Left lung (tissue), 1 donor: ENCODE results near the genes FAM172A and GPR150.

DNA sequence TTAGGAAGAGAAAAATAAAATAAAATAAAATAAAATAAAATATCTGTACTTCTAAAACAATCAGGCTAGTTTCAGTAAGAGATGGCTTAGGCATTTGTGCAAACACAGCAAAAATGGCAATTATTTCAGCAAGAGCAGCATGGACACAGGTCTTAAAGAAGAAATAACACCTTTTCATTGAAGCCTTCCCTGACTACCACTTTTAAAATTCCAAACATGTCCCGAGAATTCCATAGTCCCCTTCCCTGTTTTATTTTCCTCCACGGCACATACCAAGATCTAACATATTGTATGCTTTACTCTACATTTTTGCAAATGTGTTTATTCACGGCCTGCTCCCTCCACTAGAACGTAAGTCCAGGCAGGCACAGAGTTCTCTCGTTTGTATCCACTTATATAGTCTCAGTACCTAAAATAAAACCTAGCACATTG, 151.3 kb downstream of the FAM172A start:
- PRO-cap = unidirectional peak, plus-strand start at position 221 of the sequence

GRCh38 chr5:94110838-94111909, at the start of gene FAM172A:
Gene FAM172A (minus strand): TSS chr5:94111663.
- PRO-cap = bidirectional peak, plus-strand start at chr5:94111264, minus-strand start at chr5:94111309; bidirectional peak, plus-strand start at chr5:94111796, minus-strand start at chr5:94111634

GRCh38 chr5:94870681-94871102, 252.2 kb downstream of the SLF1 start:
- PRO-cap = no peak

- PRO-cap = no peak
Observed at GRCh38 chr5:94912617-94913041, 294.2 kb downstream of the SLF1 start.

DNA sequence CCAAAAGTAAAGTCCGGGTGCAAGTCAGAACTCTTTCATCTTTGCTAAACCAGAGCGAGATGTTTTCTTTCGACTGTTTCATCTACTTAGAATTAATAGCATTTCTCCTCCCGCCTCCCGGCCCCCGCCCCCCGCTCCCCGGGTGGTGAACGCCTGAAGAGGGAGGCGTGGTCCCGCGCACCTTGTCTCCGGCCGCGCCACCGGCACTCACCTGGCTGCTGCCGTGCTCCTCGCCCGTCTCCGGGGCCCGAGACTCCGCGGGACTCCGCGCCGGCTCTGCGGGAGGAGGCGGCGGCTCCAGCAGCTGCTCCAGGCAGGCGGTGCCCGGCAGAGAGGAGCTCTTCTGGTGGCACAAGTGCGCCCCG, 1.3 kb downstream of the MCTP1 start:
- PRO-cap = no peak

GRCh38 chr5:95619821-95620233, at the start of gene GPR150:
Gene GPR150 (plus strand): TSS chr5:95620087.
- PRO-cap = no peak

- PRO-cap = no peak
Observed at GRCh38 chr5:95644188-95644737, 2.3 kb upstream of the RFESD start.

DNA sequence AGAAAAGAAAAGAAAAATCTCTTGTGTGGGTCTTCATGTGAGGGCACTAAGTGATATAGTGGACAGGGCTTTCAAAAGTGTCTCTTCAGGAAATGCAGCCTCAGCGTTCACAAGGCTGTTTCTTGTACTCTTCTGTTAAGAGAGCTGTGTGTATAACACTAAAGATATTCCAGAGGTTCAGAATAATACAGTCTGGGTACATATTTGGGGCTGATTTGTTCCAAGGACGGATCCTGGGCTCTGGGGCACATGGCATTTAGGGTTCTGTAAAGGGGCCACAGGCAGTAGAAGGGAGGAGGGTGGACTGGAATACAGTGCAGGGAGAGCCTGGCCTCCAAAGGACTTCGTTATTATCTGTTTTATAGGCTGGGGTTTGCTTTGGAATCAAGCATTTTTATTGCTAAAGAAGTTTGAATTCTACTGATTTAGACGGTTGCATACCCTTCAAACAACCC, 23.0 kb downstream of the RHOBTB3 start:
- PRO-cap = no peak

- PRO-cap = no peak
Observed at GRCh38 chr5:95823099-95823432, 540 bp upstream of the GLRX start.

- PRO-cap = bidirectional peak, plus-strand start at chr5:95863629, minus-strand start at chr5:95863484
Observed at GRCh38 chr5:95862624-95863835, 40.5 kb upstream of the GLRX start.

DNA sequence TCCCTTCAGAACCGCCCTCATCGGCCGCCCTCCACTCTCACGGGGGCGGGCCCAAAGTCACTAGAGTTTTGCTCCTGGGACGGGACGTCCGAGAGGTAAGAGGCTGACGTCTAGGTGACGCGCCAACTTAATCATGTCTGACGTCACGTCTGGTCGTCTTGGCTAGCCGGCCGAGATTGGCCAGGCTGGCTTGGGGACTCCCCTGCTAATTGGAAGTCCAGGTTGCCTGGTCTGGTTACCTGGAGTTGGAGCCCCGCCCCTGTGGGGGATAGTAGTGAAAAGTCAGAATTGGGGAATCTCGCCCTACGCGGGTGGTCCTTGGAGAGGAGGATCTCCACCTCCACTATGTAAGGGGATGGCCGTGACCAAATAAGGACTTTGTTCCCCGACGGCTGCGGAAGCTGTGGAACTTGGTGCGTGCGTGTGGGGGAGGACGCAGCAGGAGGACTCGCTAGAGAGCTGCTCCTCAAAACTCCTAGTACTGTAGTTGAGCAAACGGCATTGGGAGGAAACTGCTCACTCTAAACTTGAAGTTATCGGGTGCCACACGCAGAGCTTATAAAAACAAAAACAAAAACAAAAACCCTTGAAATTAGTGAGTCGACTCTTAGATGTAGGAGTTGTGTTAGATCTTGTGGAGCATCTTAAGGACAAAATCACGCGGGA, 424 bp upstream of the ELL2 start:
- PRO-cap = bidirectional peak, plus-strand start at position 63 of the sequence, minus-strand start outside the sequence; unidirectional peak, plus-strand start at position 418 of the sequence

- PRO-cap = no peak
Observed at GRCh38 chr5:96125205-96126097, 163.8 kb upstream of the ELL2 start.

DNA sequence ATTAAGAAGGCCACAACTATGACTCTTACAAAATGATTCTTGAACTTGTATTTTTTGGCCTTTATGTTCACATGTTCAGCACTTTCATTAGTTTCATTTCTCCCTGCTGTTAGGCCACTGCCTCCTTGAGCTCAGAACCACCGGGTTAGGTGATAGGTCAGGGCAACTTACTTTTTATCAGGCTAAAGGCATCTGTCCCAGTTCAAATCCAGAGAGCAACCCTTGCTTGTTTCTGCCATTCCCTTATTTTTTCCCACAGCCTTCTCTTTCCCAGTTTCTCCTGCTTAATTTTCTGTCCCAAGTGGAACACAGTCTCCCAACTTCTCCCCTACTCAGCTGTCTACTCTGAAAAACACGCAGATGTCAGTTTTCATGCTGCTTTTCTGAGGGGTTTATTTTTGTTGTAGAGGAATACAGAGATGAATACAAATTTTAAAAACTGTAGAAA, 235.4 kb upstream of the ELL2 start:
- PRO-cap = no peak

DNA sequence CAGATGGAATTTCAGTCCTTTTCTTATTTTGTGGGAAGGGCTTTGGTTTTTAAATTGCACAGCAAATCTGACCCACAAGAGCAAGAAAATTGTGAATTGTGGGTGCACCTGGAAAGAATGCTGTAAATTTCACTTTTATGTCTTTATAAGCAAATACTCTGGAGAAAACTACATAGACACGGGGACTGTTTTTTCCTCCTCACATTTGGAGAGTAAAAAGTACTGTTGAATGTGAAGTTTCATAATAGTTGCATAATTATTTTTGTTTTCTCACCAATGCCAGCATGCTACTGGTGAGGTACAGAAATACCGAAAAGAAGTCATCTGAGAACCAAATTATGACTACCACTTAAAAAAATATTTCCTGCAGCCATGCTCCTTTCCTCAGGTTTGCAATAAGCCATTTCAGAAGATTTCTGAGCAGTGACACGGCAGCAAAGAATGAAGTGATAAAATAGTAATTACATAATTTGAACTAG, 144.9 kb downstream of the PCSK1 start:
- PRO-cap = no peak

DNA sequence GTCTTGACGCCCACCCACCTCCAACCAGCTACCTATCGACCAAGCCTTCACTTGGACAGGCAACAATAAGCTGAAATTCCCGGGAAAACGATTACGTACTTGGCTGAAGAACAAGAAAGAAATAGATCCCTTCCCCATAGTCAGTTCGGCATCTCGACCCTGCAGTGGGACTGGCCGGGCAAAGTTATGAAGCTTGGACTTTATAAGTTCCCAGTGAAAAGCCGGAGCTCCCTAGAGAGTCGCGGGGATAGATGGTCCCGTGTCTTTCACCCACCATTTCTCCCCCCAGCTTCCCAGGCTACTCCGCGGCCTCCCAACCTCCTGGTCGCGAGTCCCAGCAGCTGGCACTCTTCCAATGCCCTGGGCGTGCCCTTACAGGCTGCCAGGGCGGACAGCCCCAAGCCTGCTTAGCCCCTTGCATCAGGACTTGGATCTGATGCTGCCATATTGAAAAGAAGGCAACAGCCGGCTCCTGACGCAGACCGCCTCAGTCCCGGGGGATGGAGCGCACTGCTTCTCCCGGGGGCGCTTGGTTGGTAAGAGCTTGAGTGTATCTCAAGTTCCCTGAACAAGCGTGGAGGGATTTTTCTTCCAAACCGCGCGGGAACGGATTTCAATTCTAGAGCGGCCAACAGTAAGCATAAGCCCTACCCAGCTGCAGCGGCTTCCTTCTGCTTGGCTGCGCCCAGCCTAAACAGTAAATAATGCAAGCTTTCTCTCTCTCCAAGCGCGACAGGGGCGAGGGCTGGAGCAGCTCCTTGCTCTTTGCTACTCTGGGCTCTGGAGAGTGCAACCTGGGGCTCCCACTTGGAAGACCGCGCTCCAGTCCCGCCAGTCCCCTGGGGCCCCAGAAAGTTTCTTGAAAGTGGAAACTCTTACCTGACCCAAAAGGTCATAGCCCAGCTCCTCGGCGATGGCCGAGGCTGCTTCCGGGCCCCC, 795 bp downstream of the PCSK1 start:
- PRO-cap = no peak

- PRO-cap = no peak
Observed at GRCh38 chr5:96668647-96668982, 6.4 kb downstream of the CAST start.

DNA sequence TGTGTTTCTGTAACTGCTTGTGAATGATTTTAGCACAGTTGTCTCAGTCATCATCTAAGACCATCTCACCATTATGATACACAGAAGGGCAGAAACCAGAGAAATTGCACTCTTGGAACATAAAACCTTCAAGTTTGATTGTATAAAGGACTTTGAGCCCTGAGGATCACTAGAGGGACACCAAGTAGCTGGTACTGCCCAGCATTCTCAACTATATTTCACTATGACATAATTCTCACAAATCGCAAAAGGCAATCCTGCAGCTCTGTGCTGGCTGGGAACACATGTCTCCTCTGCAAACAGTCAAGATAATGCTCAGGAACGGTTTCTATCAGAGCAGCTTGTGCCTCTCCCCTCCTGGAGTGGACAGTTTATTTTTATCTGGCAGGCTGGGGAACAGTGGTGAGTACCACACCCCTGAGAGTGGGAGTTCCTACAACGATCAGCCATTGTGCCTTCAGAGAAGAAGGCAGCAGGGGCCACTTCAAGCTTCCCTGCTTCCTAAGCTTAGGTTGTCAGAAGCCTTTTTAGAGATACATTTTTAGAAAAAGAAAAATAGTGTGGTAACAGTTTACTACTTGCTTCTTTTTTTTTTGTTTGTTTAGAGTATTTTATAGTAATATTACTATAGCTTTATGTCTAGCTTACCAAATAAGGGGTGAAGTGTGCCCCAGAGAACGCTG, 65.8 kb downstream of the ERAP1 start:
- PRO-cap = no peak

DNA sequence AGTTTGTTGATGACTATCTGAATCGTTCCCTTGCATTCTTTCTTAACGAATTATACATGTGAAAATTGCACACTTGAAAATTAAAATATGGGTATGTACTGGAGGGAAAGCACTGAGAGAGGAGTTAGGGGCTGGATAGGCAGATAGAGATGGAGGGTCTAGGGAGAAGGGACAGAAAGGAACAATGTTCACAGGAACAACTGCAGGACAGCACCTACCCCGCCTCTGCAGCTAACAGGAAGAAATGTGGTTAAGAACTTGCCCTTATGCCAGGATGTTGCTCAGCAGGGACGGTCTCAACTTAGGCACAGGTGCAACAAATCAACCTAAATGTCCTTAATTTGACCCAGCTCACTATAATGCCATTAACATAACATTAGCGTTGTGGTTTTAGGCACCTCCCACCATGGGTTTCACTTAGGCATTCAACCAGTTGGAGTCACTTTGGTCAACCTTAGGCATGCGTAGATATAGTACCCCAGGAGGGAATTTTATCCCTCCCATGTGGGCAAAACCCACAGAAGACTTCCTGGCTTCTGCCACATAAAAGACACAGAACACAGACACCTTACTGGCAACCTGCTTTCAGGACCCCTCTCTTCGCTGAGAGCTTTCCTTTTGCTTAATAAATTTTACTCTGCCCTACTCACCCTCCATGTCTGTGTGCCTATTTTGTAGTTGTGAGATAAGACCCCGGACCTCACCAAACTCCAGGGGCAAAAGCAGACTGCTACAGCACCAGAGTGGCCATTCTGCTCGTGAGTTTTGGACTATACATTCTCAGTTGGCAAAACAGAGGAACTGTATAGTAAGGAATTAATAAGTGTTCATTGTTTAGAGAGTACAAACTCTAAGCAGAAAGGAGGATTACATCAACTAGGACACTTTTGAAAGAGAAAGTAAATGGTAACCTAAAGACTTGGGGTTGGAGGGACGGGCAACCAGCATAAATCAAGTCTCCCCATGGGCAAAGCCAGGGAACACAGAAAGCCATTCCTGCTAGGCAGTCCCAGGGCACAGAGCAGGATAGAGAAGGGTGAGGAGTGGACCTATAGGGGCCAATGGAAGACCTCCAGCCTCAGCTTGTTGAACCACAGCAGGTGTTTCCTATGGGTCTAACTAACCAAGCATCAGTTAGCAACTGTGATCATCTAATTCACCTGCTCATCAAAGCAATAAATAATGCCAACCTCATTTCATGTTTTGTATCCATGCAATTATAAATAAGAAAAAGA, 8.9 kb upstream of the ERAP1 start:
- PRO-cap = no peak

- PRO-cap = no peak
Observed at GRCh38 chr5:96821282-96821706, 13.5 kb upstream of the ERAP1 start.

GRCh38 chr5:96934648-96935447, 1.0 kb upstream of the LNPEP start:
- PRO-cap = bidirectional peak, plus-strand start at chr5:96934867, minus-strand start at chr5:96934834; bidirectional peak, plus-strand start at chr5:96935394, minus-strand start at chr5:96935106